Epithelial cell of prostate (primary cell): ENCODE results near the genes PTGFR and SSX2IP.

GRCh38 chr1:78082223-78082818 lies 36.6 kb downstream of the GIPC2 start:
- RRBS = no CpG with 5 or more reads among the region's 3 CpGs

DNA sequence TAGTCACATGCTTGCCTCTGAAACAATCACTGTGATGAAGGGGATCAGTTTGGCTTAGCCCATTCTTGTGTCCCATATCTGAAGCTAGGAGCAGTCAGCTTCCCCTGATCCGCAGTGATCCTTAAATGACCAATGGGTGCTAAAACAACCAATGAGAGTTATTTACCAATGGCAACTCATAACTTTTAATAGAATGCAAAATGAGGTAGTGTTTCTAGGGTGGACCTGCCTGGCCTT lies 63.4 kb downstream of the GIPC2 start:
- RRBS = no CpG with 5 or more reads among the region's 1 CpG

DNA sequence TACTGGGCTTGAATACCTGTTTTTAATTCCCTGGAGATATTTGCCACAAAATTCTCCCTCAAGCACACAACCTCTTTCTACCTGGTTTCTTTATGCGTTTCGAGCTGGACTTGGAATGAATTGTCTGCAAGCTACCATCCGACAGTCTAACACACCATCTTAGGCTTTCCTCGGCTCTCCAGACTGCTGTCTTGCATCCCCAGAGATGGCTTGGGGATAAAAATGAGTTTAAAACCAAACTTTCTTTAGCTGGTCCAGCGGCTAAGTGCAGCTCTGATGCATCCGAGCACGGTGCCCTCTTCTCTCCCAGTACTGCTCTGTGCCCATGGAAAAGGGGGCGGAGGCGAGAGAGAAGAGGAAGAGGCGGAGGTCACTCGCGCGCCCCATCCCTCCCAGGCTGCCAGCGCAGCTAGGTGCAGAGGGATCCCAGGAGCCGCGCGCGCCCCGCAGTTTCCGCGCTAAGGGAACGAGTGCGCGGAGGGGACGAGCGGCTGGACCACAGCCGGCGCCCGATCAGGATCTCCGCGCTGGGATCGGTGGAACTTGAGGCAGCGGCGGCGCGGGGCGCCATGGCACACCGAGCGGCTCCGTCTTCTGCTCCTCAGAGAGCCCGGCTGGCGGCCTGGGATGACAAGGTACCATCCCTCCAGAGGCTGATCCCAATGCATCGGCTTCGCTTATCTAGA lies at the start of gene PTGFR:
PTGFR (plus strand) TSS at position 373 of the 686 bp plus-strand sequence.
- RRBS = under 1% methylated on average over 10 of the region's 44 CpGs

- RRBS = no CpG with 5 or more reads among the region's 8 CpGs
Measured at GRCh38 chr1:79193070-79193793, 186.7 kb upstream of the ADGRL4 start.

DNA sequence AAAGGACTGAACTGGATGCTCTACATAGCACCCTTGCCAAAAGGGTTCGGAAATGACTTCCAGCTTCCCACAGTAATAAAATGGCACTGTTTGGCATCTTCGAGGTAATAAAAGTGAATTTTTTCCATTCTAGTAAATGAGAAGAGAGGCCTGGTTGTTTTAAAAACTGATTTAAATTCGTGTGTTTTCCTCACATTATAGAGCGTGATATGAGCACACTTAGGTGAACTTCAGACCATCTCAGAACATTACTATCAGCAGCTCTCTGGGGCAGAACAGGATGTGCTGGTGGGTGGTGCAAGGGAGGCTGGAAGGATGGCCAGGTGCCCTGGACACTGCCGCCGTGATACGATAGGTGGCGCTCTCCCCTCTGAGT lies 386.5 kb upstream of the ADGRL2 start:
- RRBS = no CpG with 5 or more reads among the region's 8 CpGs

- RRBS = no CpG with 5 or more reads among the region's 4 CpGs
Measured at GRCh38 chr1:81432143-81432459, 368.6 kb upstream of the ADGRL2 start.

- RRBS = no CpG with 5 or more reads among the region's 3 CpGs
Measured at GRCh38 chr1:82837851-82838213, 1037.1 kb downstream of the ADGRL2 start.

DNA sequence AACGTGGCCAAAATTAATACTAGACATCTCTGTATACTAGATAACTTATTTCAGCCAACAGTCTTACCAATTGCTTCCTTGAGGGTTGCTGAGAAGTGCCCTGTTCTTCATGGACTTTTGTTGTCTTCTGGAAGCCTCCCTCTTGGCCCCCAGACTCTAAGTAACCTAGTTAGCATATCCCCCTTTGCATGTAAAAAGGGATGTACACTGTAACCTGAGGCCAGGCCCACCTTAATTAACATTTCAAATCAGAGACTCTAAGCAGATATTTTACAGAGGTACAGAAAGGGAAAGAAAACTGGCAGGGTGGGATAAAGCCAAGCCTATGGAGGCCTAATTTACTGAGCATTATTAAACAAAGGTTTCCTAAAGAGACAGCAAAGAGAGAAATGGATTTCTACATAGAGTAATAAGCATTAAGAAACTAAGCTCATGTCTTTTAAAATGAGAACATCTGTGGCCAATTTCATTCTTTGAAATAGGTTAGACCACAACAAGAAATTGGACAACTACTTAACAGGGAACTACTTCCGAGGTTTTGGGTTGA lies 1047.4 kb downstream of the ADGRL2 start:
- RRBS = no CpG with 5 or more reads among the region's 2 CpGs

DNA sequence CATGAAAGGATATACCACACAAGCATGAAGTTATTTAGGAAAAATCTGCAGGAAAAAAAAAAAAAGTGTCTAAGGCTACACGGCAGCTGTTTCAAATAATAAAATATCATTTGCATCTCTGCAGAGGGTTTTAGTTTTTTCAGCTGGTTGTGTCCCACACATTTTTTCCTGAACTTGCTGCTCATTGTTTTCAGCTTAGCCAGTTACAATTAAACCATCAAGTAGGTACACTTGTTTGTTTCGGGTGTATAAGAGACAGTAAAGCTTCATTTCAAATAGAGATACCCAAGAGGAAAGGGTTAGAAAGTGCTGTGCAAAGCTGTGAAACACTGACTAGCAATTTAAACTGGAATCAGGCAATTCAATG lies 234.6 kb downstream of the TTLL7 start:
- RRBS = no CpG with 5 or more reads among the region's 2 CpGs

- RRBS = no CpG with 5 or more reads among the region's 4 CpGs
Measured at GRCh38 chr1:84370833-84371335, 27.4 kb upstream of the DNASE2B start.

DNA sequence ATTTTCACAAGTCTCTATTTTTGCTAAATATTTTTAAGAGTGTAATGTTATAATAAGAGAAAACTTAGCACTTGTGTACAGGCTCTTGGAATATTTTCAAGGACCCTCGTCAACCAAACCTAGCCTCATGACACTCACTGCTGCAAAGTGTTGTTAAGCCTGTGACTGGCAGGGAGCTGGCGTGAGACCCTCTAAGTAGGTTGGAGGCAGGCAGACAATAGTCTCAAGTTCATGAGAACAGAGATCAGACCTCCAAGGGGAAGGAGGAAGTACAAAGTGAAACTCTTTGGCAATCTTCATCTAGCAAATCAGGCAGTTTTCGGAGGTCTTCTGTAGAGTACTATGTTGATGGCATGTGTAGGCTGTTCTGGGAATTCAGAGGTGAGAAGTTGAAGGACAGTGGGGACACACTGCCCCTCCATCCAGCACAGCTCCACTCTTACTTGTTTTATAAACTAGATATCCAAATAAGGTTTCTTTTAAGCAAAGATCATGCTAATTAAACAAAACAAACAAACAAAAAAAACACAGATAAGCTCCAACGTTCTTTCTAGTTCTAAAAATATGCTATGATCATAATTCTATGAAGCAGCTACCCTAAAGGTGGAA lies 39.0 kb downstream of the DNASE2B start:
- RRBS = no CpG with 5 or more reads among the region's 4 CpGs

- RRBS = no CpG with 5 or more reads among the region's 2 CpGs
Measured at GRCh38 chr1:84503597-84504087, 2.5 kb upstream of the SPATA1 start.

GRCh38 chr1:84603858-84604453 lies 29.7 kb upstream of the CTBS start:
- RRBS = no CpG with 5 or more reads among the region's 10 CpGs

GRCh38 chr1:84689620-84690581 lies at the start of gene SSX2IP:
Gene SSX2IP (minus strand): TSS chr1:84690461.
- RRBS = under 1% methylated on average over 56 of the region's 92 CpGs

DNA sequence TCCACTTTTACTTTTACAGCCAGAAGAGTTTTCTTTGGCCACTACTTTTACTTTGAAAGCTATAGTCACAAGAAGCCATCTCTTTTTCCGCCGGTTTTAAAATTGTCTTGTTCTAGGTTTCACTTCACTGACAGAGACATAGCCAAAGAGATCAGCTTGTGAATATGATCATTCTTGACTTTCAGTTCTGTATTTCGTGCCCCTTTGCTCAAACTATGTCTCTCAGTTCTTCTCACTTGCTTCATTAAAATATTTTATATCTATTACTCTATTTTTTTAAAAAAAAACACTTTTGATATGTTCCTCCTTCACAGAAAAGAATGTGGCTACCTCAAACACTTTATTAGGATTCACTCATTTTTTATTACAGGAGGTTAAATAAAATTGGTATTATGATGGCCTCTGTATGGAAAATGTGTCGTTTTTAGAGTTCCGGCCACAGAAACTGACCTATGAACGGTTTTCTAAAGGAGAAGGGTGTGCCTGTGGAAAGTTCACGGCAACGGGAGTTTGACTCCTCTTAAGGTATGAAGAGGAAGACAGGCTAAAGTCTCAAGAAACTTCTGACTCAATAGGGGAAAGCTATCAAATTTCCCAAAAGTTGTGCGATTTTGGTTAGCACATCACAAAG lies 1.3 kb downstream of the MCOLN2 start:
- RRBS = no CpG with 5 or more reads among the region's 9 CpGs

DNA sequence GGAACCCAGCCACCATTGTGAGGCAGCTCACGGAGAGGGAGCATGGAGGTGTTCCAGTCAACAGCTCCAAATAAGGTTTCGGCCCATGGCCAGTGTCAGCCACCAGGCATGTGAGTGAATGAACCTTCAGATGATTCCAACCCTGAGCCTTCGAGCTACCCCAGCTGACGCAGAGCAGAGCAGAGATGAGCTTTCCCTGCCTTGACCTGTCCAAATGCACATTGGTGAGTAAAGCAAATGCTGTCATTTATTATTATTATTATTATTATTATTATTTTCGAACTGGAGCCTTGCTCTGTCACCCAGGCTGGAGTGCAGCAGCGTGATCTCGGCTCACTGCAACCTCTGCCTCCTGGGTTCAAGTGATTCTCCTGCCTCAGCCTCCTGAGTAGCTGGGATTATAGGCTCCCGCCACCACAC lies 57.9 kb downstream of the SYDE2 start:
- RRBS = no CpG with 5 or more reads among the region's 8 CpGs

- RRBS = no CpG with 5 or more reads among the region's 2 CpGs
Measured at GRCh38 chr1:85224978-85225353, 24.1 kb upstream of the SYDE2 start.

DNA sequence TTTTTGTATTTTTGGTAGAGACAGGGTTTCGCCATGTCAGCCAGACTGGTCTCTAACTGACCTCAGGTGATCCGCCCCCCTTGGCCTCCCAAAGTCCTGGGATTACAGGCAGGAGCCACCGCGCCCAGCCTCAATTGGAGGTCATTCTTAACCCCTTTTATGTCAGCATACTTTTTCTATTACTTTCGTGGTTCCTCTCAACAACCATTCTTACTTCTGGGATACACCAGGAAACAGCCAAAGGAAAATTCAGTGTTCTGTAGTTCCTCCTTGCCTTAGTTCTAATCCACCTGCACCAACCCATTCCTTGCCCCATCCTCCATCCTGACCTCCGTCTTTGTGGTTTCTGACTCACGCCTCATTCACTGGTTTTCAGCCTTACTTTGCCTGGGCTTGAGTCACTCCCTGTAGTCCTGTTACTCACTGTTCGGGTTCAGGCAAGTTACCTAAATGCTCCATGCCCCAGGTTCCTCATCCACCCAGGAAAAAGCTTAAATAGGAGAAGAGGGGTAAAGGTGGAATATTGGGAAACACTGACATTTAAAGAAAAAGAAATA lies 13.0 kb upstream of the BCL10 start:
- RRBS = no CpG with 5 or more reads among the region's 8 CpGs

DNA sequence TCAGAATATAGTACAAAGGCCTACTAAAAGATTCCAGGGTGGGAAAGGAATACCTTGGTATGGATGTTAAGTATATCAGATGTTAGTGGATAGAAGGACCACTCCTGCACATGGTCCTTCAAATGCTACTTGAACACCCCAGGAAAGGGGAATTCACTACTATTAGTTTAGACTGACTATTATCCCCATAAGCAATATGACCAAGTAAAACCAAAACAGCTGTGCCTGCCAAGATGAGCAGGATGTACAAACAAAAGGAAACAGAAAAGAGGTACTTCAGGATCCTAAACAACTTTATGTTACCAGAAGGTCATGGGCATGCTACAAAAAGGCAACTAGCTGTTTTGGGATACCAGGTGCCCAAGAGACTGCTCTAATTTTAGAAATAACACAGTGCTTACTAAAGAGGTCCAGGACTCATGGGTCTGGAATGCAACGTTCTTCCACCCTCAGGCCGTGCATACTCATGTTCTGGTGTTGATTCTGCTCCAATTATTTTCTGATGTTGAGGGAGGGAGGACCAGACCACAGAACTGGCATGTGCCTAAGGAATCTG lies 37.4 kb upstream of the BCL10 start:
- RRBS = no CpG with 5 or more reads among the region's 2 CpGs

- RRBS = no CpG with 5 or more reads among the region's 2 CpGs
Measured at GRCh38 chr1:85448456-85448942, 16.5 kb downstream of the DDAH1 start.